ENCODE results near the gene RANBP17.

GRCh38 chr5:170861624-170862173 lies at the start of gene RANBP17:
Gene RANBP17, plus strand, starts transcription at chr5:170862018.
- RRBS = under 1% methylated on average over 22 of the region's 64 CpGs

DNA sequence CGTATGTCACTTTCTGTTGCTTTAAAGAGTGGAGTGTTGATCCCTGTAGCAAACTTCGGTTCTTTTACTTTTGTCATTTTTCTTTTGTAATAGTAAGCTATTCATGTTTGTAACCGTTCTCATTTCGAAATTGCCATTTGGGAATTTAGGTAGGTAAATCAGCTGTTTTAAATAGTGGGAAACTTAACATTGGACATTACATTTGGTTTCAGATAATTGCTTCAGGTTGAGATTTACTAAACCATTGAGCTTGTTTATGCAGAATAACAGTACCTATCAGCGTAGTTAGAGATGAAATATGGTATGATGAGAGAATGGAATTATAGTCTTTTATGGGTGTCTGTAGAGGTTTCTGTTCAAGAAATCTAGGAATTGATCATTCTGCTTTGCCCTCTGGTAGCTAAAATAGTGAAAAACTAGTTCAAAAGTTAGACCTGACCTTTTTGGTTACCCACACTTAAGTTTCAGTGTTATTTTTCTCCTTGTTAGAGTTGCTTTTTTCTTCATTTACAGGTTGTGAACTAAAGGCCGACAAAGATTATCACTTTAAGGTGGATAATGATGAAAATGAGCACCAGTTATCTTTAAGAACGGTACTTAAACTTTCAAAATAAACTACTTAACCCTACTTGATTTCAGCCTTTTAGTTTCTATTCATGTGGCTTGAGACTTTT lies 2.0 kb downstream of the NPM1 start:
- RRBS = no CpG with 5 or more reads among the region's 7 CpGs

- RRBS = no CpG with 5 or more reads among the region's 5 CpGs
These were observed 5.4 kb downstream of the FGF18 start for GRCh38 chr5:171424874-171425174.

GRCh38 chr5:171520128-171520680 lies 100.8 kb downstream of the FGF18 start:
- RRBS = 3% methylated on average over 2 of the region's 12 CpGs

GRCh38 chr5:171924276-171925212 lies 81.9 kb downstream of the FBXW11 start:
- RRBS = 95% methylated on average over 3 of the region's 29 CpGs

DNA sequence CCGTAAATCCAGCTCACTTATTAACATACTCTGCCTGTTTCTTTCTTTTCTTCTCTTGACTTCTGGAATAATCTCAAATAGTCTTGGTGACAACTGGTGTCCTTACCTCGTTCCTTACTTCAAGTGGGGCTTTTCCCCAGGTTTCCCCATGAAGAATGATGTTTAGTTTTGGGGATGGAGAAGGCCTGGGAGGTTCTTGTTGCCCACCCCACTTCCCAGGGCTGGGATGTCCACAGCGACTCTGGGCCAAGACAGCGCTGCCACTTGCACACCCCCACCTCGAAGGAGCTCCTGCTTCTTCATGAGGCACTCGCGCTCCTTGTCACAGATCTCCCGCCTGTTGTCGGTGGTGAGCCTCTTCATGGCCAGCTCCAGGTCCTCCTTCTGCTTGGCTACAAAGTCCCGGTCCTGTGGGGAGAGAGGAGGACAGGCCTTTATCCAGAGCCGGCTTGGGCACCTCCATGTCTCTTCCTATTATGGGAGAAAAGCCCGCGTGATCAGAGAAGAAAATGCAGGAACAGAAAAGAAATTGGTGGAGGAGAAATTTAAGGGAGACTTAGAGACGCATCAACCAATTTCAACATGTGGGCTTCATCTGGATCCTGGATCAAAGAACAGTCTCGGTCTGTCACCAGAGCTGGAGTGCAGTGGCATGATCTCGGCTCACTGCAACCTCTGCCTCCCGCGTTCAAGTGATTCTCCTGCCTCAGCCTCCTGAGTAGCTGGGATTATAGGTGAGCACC lies 54.6 kb upstream of the FBXW11 start:
- RRBS = no CpG with 5 or more reads among the region's 18 CpGs

DNA sequence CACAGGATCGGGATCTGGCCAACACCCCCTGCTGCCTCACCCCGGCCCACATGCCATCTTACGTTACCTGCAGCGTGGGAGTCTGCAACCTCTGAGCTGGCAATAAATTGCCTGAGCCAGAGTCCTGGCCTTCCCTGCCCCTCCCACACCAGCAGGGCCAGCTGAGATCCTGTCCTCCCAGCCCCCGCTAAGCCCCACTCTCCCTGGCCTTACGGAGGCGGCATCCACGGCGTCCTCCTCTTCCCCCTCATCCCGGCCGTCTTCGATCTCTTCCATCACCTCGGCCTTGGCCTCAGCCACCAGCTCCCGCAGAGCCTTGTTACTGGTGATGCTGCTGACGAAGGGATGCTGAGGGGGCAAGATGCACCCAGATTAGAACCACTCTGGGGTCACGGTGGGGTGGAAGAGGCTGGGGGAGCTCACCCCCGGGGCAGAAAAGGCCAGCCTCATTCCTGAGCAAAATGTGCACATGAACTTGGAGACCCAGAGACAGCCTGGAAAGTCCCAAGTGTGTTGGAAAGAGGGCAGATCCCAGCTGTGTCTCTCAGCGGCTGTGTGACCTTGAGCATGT lies 89.9 kb upstream of the FBXW11 start:
- RRBS = no CpG with 5 or more reads among the region's 18 CpGs

DNA sequence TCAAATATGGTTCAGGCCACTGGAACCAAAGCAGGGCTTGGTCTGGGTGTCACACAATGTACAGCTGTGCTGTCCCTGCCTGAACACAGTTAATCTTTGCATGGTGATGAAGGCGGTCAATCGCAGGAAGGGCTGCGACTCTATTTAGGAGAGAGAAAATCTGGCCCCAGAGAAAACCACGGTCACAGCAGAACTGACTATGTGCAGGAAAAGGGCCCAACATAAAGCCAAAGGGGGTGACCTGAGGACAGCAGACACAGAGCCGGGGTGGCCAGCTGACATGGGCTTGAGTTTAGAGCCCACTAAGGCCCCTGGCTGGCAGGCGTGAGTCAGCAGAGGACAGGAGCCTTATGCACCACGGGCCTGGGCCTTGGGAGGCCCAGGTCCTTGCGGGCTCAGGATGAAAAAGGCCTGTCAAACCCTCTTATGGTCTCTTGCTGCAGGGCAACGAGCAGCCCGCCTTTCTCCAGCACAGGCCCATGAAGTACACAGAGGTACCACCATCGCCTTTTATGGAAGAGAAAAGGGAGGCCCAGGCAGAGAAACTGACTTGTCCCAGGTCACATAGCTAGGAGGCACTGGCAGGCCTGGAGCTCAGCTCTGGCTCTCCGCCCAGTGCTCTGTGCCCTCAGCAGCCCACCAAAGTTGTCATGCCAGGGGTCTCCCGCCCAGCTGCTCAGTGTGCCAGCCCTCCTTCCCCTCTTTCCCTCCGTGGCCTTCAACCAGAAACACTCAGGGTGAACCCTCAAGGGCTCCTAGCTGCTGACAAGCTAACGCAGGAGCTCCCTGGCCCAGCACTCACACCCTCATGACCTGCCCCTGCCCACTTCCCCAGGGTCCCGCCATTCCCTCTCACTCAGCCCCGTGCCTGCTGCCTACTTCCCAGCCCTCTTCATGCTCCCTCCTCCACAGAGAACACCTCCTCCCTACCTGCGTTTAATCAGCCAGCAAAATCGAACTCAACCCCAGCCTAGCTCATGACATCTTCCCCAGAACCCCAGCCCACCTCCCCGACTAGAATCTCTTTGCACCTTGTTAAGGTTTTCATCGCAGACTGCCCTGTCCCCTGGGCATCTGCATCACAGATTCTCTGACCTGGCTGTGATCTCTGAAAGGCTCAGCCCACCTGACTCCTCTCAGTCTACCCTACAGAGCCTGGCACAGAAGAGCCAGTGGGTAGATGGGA lies 19.5 kb downstream of the STK10 start:
- RRBS = no CpG with 5 or more reads among the region's 21 CpGs

- RRBS = 41% methylated on average over 3 of the region's 24 CpGs
These were observed 9.4 kb downstream of the STK10 start for GRCh38 chr5:172178275-172179387.

DNA sequence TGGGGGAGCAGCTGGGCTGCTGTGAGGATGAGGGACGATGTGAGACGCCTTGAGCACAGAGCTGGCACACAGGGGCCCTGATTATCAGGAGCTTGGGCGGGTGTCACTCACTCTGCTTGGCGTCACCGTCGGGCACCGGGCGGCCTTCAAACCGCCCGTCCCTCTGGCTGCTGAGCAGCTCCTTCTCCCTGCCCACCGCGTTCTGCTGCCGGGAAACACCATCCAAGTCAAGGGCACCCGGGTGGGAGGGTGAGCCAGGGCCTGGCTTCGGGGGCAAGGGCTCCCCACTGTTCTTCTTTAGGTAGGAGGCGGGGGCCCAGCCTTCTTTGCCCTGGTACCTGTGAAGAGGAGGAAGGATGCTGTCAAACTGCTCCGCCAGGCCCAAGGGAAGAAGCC lies 66.7 kb upstream of the UBTD2 start:
- RRBS = 95% methylated on average over 7 of the region's 17 CpGs

DNA sequence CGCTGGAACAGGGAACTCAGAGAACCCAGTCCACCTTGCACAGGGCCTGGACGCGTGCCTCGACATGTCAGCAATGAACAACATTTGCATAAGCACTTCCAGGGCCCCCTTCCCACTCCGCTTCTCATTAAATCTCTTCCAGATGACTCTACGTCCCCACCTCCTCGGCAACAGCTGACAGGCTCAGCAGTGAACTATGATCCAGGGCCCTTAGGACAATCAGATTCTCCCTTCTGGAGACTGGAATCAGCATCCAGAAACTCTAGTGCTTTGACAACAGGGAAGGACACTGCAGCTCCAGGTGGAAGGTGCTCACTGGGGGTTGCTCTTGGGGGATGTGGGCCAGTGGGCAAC lies 35.1 kb downstream of the SH3PXD2B start:
- RRBS = no CpG with 5 or more reads among the region's 7 CpGs

GRCh38 chr5:172452263-172453198 lies 1.8 kb downstream of the SH3PXD2B start:
- RRBS = no CpG with 5 or more reads among the region's 20 CpGs

- RRBS = no CpG with 5 or more reads among the region's 5 CpGs
These were observed 39.7 kb downstream of the NEURL1B start for GRCh38 chr5:172680542-172681342.

GRCh38 chr5:172689923-172690621 lies 49.0 kb downstream of the NEURL1B start:
- RRBS = no CpG with 5 or more reads among the region's 15 CpGs

DNA sequence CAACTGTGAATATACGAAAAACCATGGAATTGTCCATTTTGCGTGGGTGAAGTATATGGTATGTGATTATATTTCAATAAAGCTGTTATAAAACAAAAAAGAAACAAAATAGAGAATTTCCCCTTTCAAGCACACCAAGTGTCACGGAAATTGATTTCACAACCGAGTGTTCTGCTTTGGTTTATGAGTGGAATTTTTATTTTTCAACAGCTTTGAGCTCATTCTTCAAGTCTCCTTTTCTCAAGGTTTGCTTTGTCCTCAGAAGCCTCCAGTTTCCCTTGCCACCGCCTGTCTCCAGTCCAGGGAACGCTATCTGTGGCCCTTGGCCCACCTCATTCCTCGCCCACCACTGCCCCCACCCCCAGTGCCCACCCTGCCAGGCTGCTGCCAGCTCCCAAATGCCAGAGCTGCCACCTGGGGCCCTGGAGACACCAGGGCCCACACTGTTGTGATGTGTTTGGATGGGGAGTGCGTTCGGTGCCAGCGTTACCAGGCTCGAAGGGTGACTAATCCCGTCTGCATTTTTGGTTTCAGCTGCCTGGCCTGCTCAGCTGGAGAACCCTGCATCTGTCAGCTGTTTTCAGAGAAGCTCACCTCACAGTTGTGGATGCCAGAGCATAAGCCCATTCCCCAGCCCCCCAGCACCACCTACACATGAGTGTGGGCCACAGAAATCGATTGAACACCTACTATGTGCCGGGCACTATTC lies 30.3 kb downstream of the DUSP1 start:
- RRBS = no CpG with 5 or more reads among the region's 14 CpGs

DNA sequence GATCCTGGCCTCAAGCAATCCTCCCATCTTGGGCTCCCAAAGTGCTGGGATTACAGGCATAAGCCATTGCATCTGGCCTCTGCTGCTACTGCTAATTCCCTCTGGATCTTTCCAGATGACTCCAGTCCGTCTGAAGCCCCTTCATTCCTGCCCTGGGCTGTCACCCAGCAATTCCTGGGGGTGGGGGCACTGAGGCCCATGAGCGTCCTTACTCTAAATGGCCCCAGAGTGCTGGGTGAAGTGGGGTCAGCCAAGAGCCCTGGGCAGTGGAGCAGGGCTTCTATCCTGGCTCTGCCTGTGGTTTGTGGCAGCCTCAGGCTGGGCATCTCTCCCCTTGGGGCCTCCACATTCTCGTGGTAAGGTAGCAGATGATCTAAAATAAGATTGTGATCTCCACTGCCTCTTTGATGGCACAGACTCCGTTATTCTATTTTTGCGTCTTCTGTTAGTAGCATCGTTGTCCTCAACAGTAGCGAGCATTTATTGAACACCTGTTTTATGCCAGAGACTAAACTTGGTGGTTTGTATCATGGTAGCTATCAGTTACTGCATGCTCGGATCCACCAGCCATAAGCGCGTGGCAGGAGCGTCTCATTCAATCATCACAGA lies 21.8 kb upstream of the DUSP1 start:
- RRBS = no CpG with 5 or more reads among the region's 11 CpGs

- RRBS = no CpG with 5 or more reads among the region's 7 CpGs
These were observed 2.0 kb downstream of the ERGIC1 start for GRCh38 chr5:172835976-172836505.

DNA sequence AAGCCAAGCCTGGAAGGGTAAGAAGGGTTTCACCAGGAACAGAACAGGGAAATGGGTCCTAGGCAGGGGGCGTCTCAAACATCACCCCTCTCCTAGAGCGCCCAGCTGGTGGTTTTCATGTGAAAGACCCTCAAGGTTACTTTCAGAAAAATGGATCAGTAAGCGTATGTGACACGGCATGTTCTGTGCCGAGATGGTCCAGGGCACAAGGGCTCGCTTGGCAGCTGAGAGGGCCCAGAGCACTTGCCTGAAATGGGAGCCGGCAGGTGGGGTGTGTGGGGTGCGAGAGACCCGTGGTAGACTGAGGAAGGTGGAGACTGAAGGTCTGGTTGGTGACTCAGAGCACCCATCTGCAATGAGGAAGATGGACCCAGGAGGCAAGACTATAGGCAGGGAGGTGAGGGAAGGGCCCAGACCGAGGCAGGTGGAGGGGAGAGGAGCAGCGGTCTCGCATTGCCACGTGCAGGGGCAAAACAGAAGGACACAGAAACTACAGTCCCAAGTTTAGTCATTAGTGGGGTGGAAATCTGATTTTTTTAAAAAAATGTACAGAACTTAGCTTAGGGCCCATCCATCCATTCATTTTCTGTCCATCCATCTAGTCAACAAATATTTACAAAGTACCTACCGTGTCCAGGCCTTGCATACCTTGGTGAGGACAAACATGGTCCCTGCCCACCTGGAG lies 34.9 kb upstream of the RPL26L1 start:
- RRBS = no CpG with 5 or more reads among the region's 14 CpGs

- RRBS = no CpG with 5 or more reads among the region's 10 CpGs
These were observed 26.8 kb upstream of the CREBRF start for GRCh38 chr5:173029170-173029921.

DNA sequence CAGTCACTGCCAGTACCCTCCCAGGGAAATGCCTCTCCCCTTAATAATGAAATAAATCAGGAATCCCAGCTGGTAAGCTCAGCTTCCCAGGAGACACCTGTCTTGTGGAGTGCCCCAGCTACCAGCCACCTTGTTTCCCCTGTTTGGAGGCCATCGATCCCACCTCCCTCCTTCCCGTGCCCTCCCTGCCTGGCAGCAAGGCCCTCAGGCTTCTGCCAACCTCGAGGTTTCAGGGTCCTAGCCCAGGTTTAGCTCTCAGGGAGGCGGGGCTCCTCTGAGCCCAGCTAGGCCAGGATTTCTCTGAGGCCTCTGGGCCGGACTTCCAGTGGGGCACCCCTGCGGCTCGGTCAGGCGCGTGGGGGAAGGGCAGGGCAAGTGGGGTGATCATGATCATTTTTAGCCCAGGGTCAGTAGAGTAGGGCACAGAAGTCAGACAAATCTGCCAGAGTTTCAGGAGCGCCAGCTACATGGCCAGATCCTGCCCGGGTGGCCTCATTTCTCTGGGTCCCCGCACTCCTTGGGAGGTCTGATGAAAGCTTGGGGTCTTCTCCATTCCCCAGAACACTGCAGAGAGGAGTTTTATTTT lies 988 bp upstream of the NKX2-5 start:
- RRBS = 96% methylated on average over 2 of the region's 12 CpGs

Measured in Ishikawa (cell line).